ENCODE data around the gene TNIP3.

DNA sequence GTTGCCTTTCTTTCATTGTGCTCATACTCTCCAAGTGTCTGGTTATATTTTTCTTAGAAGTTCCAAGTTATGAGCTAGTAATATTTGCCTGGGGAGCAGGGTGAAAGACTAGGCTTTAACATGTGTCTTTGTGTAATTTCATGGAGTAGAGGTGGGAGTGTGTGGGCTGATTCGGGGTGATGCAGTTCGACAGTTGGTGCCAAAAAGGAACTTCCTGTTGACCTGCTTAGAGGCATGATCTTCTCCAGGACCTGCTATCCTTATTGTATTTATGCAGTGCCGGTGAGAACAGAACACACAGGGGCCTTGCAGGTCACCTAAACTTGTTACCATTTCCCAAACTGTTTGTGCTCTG is 21.2 kb downstream of the USP53 start:
- CAGE, long polyA plus RNA = no peak
- RRBS = no CpG with 5 or more reads among the region's 3 CpGs

- CAGE, long polyA plus RNA = no peak
- RRBS = no CpG with 5 or more reads among the region's 13 CpGs
Measured at GRCh38 chr4:119396484-119397063, 74.6 kb upstream of the FABP2 start.

DNA sequence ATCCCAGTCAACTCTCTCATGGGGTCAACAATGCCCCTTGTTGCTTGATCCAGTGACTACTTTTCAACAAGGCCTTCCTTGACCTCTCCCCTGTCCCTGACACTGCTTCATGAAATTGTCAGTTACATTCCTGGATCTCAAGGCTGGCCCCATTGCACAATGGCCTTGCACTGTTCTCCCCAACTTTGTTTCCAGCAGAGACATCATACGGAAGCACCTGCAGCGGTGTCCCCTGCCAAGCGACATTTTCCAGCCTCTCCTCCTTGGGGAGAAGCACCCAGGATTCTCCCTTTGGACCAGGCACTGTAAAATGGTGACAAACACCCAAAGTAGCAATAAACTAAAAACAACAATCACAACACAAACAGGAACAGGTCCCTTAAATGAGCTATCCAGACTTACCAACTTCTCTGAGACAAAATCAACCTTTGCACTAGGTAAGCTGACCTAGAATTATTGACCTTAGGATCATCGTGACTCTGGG is 166.9 kb downstream of the PRDM5 start:
- CAGE, long polyA plus RNA = no peak
- RRBS = no CpG with 5 or more reads among the region's 4 CpGs

DNA sequence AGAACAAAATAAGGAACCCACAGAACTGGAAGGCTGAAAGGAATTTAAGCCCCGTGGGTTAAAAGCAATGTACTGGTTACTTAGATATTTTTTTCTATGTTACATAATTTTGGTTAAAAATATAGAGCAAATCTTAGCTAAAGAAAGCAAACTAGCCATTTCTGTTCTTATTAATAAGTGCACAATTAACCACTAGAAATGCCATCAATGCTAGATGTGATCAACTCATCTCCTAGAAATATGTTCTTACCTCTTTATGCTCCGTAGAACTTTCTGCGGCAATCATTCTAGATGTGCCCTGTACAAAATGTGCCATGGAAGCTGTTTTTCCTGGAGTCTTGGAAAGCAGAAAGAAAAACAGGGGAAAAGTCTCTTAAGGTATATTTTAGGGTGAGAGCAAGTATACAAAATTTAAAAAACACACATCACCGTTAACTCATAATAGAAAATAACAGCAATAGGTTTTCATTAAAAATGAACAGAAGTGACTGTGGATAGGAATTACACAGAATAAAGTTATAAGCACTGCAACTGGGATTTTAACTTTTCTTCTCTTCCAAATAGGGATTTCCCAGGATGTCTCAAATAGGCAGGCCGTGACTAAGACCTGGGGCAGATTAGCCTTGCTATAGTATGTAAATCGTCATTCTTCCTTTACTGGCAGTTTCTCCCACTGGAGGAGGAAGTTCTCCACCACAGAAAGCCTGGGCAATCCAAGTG is at the start of gene TNIP3:
Gene TNIP3 (minus strand): TSS at position 512 of the 720 bp plus-strand sequence.
- CAGE, long polyA plus RNA = no peak
- RRBS = no CpG with 5 or more reads among the region's 6 CpGs

DNA sequence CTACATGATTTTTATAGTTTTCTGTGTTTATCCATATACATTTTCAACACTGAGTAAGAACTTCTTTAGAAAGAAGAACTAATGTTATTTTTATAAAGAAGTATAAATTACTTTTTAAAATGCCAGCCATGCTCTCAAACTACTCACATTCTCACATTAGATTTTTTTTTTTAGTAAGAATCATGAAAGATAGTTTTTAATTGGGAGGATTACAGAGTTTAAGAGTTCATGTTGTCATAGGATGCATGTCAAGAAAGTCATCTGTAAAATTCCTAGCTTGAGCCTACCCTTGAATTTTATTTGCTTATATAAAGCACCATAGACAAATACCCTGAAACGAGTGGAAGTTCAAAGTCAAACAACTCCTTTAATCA is 17.7 kb upstream of the TNIP3 start:
- CAGE, long polyA plus RNA = no peak
- RRBS = no CpG with 5 or more reads among the region's 1 CpG

DNA sequence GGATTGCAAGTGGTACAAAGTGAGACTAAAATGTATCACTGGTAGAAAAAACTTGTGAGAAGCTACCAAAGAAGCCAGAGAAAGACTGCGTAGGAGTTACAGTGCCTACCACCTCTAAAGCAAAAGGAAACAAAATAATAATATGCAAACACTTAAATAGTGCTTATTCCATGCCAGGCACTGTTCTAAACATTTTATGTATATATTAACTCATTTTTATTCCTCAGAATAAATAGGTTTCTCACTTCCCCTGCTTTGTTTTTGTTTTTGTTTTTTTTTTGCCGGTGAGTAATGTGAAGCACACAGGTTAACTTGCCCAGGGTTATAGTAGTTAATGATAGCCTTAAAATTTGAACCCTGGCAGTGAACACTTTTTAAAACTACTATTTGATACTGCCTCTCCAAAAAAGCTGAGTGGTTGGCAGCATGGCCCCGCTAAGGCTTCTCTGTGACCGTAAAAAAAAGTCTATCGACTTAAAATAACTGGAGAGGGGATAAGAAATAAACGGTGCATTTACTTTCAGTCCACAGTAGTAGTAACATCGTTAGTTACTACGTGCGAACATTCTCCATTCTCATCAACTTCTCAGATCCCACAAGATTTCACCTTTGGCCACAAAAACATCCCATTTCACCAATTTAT is 718 bp upstream of the EXOSC9 start:
- CAGE, long polyA plus RNA = no peak
- RRBS = no CpG with 5 or more reads among the region's 9 CpGs

DNA sequence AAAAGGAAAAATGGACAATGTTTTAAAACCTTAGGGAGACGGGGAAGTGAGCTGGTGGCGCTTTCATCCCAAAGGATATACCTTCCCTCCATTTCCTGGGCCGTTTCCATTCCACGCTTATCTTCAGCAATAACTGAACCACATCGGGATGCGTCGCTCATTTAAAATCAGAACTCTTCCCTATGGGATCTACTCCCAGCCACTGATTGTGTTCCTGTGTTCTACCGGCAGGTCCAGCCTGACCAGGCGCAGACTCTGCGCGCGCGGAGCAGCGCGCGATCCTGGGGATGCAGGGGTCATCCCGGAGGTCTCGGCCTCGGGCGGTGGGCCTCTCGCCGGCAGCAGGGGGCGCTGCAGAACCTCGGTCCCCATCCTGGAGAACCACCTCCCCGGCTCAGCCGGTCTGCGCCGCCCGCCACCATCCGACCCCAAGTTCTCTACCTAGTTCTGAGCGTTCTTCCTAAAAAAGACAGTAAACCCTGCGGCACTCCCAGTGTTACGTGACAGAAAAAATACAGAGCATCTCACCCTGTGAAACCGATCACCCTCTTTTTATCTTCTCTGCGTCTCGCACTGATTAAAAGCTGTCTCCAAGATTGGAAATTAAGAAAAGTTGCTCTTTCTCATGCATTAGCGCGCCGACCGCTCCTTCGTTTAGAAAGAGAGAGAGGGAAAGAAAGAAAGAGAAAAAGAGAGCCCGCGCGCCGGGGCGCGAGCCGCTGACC is 1.7 kb downstream of the TRPC3 start:
- CAGE, long polyA plus RNA = no peak
- RRBS = 16% methylated on average over 15 of the region's 48 CpGs

GRCh38 chr4:122153166-122153447 is 976 bp downstream of the BLTP1 start:
- CAGE, long polyA plus RNA = no peak
- RRBS = no CpG with 5 or more reads among the region's 3 CpGs

- CAGE, long polyA plus RNA = no peak
- RRBS = no CpG with 5 or more reads among the region's 4 CpGs
Measured at GRCh38 chr4:122155586-122156277, 3.6 kb downstream of the BLTP1 start.

DNA sequence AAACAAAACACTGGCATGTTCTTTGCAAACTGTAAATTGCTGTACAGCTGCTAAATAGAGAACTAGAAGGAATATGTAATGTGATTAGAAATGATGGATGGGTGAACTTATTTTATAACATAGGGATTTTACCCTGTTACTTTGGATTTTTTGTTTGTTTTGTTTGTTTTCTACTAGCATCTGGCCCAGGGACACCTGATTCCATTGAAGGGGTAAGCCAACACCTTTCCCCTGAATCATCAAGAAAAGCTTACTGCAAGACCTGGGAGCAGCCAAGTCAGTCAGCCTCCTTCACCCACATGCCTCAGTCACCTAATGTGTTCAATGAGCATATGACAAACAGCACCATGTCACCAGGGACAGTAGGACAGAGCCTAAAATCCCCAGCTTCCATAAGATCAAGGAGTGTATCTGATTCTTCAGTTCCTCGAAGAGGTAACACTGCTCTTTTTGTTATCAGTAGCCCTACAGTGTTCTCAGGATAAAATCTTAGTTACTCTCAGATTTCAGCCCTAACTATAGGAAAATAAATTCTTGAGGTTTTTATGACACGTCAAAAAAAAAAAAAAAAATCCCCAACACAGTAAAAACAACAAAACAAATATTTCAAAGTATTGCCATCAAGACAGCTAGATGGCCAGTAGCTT is 31.3 kb upstream of the ADAD1 start:
- CAGE, long polyA plus RNA = no peak
- RRBS = no CpG with 5 or more reads among the region's 2 CpGs

DNA sequence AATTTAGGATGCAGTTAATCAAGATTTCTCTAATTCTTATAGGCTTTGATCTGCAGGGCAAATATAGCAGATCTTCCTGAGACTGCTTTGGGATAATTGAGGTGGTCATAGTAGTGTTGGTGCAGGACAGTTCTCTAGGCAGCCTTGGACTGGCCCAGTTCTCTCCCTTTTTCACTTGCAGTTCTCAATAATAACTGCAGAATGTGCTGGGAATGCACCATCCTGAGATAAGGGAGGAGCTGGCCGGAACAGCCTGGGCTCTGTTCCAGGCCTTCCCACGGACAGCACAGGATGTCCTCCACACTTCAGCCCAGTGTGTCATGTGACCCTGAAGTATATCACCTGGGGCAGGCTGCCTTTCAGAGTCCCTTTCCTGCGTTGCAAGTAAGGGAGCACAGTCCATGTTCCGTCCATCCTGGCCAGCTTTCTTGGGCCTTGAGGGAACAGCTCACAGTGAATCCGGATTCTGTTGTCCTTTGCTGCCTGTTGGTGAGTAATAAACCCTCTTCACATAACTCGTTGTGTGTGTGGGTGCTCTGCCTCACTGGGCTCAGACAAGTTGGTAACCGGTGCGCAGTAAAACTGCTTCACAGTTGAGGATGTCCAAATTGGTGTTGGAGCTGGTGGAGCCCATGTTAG is 32.3 kb upstream of the BBS12 start:
- CAGE, long polyA plus RNA = no peak
- RRBS = no CpG with 5 or more reads among the region's 8 CpGs

DNA sequence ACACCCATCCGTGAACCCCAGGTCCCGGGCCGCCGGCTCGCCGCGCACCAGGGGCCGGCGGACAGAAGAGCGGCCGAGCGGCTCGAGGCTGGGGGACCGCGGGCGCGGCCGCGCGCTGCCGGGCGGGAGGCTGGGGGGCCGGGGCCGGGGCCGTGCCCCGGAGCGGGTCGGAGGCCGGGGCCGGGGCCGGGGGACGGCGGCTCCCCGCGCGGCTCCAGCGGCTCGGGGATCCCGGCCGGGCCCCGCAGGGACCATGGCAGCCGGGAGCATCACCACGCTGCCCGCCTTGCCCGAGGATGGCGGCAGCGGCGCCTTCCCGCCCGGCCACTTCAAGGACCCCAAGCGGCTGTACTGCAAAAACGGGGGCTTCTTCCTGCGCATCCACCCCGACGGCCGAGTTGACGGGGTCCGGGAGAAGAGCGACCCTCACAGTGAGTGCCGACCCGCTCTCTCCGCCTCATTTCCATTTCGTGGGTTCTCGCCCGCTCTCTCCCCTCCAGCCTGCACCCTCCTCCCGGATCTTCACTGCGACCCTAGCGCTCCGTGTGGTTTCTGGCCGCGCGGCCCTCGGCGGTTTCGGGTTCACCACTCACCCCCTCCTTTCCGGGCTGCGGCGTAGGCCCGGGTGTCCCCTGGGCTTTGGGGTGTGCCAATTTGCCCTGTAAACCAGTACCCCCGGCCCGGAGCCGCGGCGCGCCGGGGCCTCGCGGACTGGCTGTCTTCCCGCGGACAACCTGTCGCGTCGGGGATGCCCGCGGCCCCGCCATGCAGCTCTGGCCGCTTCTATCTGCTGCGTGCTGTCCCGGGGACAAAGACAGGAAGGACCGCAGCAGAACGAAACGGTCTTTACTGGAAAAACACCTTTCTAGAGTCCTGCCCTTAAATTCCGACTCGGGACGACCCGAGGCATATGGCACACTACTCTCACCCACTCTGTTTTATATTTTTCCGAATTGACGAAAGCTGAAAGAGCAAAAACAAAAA is 583 bp downstream of the FGF2 start:
- CAGE, long polyA plus RNA = no peak
- RRBS = under 1% methylated on average over 57 of the region's 108 CpGs

- CAGE, long polyA plus RNA = no peak
- RRBS = no CpG with 5 or more reads among the region's 4 CpGs
Measured at GRCh38 chr4:123028084-123028653, 105.3 kb downstream of the SPATA5 start.

- CAGE, long polyA plus RNA = no peak
- RRBS = no CpG with 5 or more reads among the region's 10 CpGs
Measured at GRCh38 chr4:123243916-123244647, 152.5 kb upstream of the SPRY1 start.

DNA sequence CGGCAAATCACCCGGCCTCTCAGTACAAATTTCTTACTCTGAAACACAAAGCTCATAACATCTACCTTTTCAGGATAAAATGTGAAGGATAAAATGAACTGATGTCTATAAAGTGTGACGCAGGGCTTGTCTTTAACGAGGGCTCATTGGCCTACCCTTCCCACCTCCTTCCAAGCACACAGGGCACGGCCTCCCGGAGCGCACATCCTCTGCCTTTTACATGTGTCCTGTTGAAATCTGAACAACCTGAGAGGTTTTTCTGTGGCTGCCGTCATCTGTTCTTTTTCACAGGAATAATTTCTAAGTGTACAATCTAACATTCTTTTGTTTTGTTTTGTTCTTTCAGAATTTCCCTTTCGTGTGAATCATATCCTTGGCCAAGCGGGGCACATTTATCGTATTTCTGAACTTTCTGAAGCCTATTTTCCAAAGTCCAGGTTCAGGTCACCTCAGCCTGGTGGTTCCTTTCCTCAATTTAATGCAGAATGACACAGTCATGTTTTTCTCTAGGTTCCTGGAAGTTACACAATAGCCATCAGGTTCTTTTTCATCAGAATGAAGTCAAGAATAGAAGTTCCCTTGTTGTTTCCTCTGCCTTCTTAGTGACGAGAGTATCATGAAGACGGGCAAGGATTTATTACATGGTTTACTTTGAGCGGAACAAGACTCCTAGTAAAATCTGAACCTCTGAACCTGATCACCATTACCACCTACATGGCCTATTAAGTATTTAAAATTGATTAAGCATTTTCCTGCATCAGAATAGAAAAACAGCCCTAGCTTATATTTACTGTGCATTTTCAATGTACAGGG is 53.0 kb upstream of the SPRY1 start:
- CAGE, long polyA plus RNA = no peak
- RRBS = no CpG with 5 or more reads among the region's 14 CpGs

DNA sequence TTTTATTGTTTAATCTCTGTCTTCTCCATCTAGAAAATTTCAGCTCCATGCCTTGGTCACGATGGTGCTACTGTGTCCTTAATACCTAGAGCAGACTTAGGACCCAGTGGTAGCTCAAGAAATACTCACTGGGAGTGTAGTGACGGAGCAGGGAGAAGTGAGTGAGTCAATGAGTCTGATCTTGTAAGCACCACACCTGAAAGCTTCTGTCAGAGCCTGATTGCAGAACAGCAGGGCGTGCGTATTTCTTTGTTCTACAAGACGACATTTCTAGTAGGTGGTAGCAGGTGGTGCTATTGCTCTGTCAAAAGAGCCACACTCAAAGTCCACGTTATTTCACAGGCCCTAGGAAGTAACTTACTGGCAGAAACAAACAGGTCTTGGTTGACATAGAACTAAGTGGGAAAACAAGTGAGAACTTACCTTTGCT is 46.5 kb upstream of the SPRY1 start:
- CAGE, long polyA plus RNA = no peak
- RRBS = no CpG with 5 or more reads among the region's 6 CpGs

GRCh38 chr4:123352583-123352927 is 44.0 kb upstream of the SPRY1 start:
- CAGE, long polyA plus RNA = no peak

DNA sequence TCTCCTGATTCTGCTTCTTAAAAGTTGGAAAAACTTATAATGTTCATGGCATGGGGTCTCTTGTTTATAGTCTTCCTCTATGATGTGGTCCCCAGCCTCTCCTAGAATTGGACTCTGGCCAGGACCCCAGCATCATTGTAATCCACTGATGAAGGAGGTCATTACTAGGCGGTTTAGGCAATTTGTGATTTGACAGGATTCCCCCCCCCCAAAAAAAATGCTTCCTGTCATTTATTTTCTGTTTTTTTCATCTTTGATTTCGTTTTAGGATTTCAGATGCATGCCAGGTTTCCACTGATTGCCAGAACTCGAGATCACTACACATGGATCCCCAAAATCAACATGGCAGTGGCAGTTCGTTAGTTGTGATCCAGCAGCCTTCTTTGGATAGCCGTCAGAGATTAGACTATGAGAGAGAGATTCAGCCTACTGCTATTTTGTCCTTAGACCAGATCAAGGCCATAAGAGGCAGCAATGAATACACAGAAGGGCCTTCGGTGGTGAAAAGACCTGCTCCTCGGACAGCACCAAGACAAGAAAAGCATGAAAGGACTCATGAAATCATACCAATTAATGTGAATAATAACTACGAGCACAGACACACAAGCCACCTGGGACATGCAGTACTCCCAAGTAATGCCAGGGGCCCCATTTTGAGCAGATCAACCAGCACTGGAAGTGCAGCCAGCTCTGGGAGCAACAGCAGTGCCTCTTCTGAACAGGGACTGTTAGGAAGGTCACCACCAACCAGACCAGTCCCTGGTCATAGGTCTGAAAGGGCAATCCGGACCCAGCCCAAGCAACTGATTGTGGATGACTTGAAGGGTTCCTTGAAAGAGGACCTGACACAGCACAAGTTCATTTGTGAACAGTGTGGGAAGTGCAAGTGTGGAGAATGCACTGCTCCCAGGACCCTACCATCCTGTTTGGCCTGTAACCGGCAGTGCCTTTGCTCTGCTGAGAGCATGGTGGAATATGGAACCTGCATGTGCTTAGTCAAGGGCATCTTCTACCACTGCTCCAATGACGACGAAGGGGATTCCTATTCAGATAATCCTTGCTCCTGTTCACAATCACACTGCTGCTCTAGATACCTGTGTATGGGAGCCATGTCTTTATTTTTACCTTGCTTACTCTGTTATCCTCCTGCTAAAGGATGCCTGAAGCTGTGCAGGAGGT is 5.1 kb downstream of the SPRY1 start:
- CAGE, long polyA plus RNA = no peak
- RRBS = no CpG with 5 or more reads among the region's 12 CpGs

DNA sequence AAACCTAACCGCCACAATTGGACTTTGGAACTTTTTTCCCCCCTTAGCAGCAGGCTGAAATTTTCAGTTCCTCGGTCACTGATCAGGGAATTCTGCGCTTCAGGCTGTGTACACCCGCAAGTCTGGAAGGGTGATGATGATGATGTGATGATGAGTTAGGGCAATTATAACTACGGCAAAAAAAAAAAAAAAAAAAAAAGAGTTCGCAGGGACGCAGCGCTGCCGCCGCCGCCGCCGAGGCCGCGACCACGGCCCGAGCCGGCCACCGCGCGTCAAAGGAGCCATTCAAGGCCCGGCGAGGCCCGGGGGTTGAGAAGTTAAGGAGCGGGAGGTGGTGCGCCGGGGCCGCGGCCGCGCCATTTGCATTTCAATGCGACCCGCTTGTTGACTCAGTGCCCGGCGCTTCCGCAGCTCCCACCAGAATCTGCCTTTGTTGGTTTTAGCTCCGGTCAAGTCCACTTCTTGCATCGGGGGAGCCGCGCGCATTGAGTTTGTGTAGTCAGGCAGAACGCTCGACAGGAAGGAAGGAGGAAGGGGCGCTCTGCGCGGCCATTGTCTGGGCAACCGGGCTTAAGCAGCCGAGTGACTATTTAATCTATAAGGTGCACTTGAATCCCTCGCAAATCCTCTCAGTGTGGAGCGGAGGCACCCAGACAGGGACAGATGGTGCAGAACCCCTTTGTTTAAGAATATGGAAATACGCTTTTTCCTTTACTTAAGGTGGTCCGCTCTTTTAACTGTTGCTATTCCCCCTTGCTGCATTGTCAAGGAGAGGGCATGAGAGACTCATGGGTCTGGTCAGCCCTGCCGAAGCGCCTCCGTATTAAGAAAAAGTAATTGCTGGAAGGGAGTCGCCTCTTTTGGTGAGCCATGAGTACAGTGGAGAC is 109.1 kb downstream of the SPRY1 start:
- CAGE, long polyA plus RNA = no peak
- RRBS = 2% methylated on average over 11 of the region's 56 CpGs

- CAGE, long polyA plus RNA = no peak
- RRBS = no CpG with 5 or more reads among the region's 8 CpGs
Measured at GRCh38 chr4:123616838-123617496, 220.4 kb downstream of the SPRY1 start.